Airway epithelial cell (primary cell): ENCODE measurements around the genes TDRKH, FLG, LCE2B and SPRR2B.

- RAMPAGE, long total RNA: no peak
These were observed 1.5 kb downstream of the POGZ start for GRCh38 chr1:151457763-151458182.

DNA sequence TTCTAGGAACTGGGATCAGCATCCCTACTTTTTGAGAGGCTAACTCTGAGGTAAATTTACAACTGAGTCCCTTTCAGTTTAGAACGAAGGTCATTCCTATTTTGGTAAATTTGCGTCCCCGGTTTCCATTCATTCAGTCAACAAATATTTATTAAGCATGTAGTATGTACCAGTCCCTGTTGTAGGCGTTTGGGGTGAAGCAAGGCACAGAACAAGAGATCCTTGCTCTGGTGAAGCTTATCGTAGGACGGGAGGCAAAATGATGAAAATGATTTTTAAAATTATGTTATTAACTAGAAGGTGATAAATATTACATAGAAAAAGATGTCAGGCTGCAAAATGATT lies 715 bp upstream of the CGN start:
- RAMPAGE, long total RNA: no peak

- RAMPAGE, long total RNA: no peak
These were observed 8.6 kb downstream of the TUFT1 start for GRCh38 chr1:151548697-151549156.

- RAMPAGE, long total RNA: no peak
These were observed 7.7 kb downstream of the SNX27 start for GRCh38 chr1:151619515-151620059.

DNA sequence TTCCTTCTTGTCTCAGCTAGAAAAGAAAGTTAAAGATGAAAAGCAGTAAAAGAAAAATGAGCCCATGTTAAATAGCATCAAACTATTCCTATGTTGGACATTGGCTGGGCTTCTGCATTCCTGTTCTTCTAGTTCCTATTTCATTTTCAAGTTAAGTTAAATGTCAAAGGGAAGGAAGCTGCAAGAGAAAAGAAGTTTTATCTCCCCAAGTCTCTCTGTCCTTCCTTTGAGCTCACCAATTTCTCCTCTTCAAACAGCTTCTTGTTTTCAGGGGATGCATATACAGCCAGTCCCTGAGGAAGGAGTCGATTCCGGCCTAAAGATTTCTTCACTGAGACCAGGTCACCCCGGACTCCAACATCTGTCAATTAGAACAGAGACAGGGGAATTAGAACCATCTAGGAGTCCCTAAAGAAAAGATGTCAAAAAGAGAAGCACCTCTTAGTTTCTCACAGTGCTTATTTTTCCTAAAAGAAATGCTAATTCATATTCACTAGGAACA lies 1.1 kb downstream of the MRPL9 start:
- RAMPAGE, long total RNA: no peak

- RAMPAGE, long total RNA: no peak
These were observed 10.4 kb upstream of the MRPL9 start for GRCh38 chr1:151773673-151774091.

DNA sequence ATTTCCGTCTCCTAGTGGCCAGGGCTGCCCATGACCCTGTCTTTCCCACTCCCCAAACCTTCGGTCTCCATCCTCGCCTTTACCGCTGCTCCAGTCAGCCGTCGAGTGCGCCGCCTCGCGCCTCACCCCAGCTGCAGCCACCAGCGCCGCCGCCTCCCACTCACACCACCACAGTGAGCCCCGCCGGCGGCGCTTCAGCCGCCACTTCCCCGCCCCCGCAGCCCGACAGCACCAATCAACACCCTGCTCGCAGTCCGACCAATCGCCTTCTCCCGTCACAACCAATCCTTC lies at the start of gene TDRKH:
TDRKH (minus strand) TSS at position 179 of the 291 bp plus-strand sequence.
- RAMPAGE, long total RNA: start-site peak on the minus strand centred at position 163 of the sequence, 57 bp wide, 179 and 32 reads in 2 replicates

DNA sequence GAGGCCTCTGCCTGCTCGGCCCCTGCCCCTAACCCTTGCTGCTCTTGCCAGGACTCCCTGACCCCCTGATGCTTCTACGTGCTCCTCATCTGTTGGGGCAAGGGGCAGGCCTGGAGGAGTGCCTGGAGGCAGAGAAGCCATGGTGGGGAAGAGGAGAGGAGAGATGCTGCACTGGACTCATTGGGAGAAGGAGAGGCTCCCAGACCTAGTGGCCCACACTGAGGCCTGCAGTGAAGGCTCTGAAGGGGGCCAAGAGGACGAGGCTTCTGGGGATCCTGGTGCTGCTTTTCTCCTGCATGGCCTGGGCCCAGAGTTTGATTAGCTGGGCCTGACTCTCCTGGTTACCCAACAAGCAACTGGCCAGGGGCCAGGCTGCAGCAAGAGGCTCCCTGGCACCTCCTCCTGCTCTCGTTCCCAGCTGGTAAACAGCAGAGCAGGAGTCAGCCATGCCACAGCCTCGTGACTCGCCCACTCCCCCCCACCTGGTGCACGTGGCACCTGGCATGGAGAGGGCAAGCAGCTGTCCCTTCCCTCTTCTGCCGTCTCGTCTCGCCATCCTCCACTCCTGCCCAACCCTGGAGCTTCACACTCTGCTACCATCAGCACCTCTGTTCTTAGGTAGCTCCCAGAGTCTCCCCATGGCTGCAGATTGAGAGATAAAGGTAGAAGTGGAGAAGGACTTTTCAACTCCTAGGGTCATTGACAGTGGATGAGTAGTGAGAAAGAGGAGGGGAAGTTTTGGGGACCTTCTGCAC lies 931 bp upstream of the RORC start:
- RAMPAGE, long total RNA: no peak

- RAMPAGE, long total RNA: no peak
These were observed 35.3 kb upstream of the THEM4 start for GRCh38 chr1:151944188-151945531.

GRCh38 chr1:152325042-152325330 lies at the start of gene FLG:
FLG (minus strand) TSS chr1:152325239.
- RAMPAGE, long total RNA: start-site peak on the minus strand at chr1:152325232-152325239, 96 and 55 reads in 2 replicates

DNA sequence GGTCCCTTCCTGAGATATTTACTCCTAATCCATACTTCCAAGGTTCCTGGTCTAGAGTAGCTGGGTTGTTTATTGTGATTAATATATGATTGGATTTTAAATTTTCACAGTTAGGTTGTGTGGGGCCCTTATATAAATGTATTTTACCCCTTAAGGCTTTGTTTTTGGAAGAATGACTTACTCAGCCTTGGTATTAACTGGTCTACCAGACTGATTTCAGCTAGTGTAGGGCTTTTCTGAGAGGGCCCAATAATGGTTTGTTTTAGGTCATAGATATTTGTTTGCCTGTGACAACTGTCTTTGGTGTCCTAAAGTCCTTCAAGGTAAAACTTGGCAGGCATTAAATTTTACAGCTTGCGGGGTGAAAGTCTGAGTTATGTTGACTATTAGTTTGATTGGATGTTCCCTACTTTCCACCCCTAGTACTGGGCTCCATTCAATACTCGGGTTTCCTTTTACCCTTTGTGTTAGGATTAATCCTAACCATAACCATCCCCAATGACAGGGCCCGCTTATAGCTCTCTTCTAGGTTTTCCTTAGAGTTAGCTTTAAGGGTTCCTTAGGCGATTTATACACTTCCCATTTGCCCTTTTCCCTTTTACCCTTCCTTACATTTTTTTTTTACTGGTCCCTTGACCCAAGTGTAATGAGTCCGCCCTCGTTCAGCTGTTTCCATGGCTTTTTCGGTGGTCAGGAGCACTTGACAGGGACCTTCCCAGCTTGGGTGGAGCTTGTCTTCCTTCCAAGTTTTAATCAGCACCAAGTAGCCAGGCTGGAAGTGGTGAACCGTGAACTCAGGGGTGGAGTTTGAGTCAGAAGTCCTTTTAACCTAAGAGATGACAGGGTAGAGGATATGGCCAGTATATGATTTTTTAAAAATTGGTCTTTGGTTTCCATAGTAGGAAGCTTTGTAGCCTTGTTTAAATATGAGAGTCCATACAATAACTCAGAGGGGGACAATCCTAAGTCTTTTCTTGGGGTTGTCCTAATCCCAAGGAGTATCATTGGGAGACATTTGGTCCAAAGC lies 28.6 kb upstream of the LCE5A start:
- RAMPAGE, long total RNA: no peak

GRCh38 chr1:152685915-152686366 lies at the start of gene LCE2B:
LCE2B (plus strand) TSS chr1:152686123.
- RAMPAGE, long total RNA: no peak

GRCh38 chr1:153071379-153071762 lies at the start of gene SPRR2B:
SPRR2B (minus strand) TSS chr1:153071611.
- RAMPAGE, long total RNA: no peak

GRCh38 chr1:153141023-153141671 lies 9.5 kb downstream of the SPRR2G start:
- RAMPAGE, long total RNA: no peak

DNA sequence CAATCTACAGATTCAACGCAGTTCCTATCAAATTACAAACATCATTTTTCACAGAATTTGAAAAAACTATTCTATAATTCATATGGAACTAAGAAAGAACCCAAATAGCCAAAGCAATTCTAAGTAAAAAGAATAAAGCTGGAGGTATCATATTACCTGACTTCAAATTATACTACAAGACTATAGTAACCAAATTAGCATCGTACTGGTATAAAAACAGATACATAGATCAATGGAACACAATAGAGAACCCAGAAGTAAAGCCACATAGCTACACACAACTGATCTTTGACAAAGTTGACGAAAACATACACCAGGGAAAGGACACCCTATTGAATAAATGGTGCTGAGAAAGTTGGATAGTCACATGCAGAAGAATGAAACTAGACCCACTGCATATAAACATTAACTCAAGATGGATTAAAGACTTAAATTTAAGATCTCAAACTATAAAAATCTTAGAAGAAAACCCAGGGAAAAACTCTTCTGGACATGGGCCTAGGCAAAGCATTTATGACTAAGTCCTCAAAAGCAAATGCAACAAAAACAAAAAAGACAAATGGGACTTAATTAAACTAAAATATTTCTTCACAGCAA lies 13.9 kb downstream of the PGLYRP4 start:
- RAMPAGE, long total RNA: no peak

- RAMPAGE, long total RNA: no peak
These were observed 4.5 kb downstream of the PGLYRP4 start for GRCh38 chr1:153344125-153344561.

DNA sequence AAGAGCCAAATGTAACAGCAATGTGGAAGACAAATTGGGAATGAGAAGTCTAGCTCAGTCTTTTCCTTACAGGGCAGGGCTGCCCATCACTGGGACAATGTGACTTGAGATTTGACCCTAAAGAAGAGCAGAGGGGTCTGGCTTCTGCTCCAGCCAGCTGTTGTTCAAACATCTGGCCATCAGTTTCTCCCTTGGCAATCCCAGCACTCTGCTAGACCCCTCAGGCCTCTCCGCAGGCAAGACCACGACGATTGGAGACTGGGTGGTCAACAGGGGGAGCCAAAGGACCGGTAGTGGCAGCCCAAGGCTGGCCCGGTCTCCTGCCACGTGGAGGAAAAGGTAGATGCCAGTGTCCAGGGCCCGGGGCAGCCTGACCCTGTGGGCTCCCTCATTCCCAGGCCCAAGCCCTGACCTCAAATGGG lies 25.0 kb downstream of the S100A6 start:
- RAMPAGE, long total RNA: no peak

GRCh38 chr1:153567517-153568296 lies 2.1 kb upstream of the S100A2 start:
- RAMPAGE, long total RNA: start-site peak on the plus strand at chr1:153568012-153568088, 20 and 14 reads in 2 replicates

DNA sequence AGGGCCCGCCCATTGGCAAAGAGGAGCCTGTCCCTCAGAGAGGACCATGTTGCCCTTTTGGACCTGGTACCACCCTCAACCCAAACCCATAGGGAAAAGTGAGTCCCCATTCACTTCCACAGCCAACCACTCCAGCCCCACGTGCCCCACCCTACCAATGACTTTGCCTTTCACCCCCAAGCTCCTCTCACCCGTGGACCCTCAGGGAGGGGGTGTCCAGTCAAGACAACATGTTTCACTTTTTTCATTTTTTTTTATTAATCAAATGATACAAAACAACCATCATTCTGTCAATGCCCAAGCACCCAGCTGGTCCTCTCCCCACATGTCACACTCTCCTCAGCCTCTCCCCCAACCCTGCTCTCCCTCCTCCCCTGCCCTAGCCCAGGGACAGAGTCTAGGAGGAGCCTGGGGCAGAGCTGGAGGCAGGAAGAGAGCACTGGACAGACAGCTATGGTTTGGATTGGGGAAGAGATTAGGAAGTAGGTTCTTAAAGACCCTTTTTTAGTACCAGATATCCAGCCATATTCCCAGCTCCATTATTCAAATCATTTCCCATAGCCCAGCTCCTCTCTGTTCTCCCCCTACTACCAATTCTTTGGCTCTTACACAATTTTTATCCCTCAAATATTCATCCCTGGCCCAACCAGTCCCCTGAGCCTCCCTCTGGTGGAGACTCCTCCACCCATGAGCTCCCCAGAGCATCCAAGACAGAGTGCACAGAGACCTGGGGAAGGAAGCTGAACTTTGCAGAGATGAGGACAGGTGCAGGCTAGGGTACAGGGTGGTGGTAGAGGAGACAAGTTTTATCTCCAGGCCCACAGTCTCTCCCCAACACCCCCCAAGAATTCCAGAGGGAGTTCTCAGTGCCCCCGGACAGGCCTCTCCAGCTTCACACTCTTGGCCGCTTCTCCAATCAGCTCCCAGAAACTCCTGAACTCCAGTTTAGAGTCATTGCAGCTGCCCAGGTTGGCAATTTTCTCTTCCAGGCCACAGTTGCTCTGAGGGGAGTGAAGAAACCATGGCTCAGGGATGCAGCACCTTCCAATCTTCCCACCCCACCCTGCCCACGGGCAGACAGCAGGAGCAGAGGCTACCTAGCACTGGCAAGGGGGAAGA lies 1.4 kb upstream of the S100A16 start:
- RAMPAGE, long total RNA: no peak

- RAMPAGE, long total RNA: no peak
These were observed 4.2 kb downstream of the CHTOP start for GRCh38 chr1:153637865-153638718.